Cardiac septum (tissue), 1 donor: ENCODE data around the genes USP22 and DHRS7B.

DNA sequence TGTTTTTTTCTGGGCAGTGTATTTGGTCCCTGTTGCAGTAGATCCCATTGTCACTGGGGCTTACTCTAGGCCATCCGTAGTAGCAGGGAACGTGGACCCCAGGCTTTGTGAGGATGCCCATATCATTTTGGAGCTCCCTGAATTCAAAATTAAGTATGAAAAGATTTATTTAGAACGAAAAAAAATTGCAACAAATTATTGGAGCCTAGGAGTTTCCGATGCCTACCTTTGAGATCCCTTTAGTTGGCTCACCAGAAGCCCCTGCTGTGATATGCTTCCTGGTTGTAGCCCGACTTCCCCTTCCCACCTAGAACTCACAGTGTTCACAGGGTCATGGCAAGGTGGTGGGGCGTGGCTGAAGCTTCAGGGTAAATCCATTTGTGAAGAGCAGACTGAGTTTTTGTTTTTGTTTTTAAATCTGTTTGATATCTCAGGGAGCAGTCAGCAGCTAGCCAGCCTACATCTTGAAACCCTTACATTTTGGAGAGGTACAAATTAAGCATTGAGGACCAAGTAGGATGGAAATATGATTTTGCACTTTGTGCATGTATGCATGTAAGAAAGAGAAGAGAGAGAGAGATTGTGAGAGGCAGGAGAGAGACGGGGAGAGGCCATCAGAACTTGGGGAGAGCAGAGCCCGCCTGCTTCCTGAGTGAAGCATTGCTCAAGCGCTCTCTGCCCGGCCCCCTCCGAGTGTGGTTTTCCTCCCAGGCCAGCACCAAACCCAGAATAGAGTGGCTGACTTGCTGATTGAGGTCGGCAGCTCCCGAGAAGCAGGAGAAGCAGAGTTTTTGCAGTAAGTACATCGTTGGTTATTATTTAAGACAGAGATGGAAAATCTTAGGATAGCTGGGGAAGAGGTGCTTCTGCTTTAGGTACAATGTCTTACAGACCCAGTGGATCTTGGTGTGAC is 64.0 kb downstream of the SPECC1 start:
- PRO-cap: bidirectional peak, plus-strand start at position 727 of the sequence, minus-strand start at position 654 of the sequence

DNA sequence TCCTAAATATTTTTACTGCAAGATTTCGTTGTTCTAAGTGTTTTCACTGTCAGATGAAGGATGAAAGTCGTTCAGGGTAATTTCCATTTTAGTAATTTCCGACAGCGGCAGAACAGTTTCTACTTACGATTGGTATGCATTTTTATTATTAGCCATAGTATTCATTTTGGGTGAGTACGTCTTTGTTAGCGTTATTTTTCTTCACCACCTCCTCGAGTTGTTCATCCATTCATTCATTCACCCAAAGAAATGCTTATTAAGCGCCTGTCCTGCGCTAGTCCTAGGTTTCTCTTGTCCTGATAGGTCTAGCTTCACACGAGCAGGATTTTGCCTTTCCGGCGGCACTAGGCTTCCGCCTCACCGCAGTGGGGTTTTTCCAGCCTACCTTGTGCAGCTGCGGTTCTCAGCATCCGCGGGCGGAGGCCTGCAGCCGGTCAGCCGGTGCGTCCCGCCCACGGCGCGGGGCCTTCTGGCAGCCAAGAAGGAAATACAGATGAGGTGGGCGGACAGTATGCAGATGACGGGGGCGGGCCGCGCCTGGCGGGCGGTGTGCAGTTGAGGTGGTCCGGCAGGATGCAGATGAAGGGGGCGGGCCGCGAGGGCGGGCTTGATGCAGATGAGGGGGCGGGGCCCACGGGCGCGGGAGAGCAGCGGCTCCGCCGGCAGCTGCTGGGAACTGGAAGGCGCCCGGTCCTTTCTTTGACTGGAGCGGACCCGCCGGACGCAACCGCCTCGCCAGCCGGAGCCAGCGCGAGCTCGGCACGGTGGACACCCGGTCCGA is 146.4 kb downstream of the SPECC1 start:
- PRO-cap: bidirectional peak, plus-strand start at position 702 of the sequence, minus-strand start at position 461 of the sequence

DNA sequence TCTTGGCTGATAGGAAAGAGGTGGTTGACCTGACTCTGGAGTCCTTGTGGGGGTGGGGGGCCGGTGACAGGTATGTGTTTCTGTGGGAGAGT is 147.6 kb downstream of the SPECC1 start:
- PRO-cap: no peak

DNA sequence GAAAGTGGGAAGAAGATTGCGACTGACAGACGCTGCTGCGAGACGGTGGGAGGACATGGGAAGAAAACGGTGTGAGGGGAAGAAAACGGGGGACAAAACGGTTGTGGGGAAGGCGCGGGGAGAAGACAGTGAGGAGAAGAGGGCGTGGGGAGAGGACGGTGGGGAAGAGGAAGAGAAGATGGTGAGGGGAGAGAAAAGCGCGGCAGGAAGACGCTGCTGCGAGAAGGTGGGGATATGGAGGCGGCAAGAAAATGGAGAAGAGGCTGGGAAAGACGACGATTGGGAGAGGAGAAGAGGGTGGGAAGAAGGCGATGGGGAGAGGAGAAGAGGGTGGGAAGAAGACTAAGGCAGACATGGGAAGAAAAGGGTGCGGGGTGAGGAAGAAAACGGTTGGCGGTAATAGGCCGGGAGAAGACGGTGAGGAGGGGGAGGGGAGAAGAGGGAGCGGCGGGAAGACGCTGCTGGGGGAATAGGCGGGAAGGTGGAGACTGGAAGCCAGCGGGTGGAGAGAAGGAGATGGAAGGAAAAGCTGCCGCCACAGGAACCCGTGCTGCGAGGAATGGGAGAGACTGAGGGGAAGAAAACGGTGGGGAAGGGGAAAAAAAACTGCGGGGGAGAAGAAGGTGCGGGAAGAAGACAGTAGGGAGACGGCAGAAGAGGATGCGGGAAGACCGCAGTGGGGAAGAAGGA is 46.9 kb upstream of the CDRT15L2 start:
- PRO-cap: unidirectional peak, plus-strand start at position 354 of the sequence

- PRO-cap: no peak
These were observed 53.6 kb downstream of the CDRT15L2 start for GRCh38 chr17:20632965-20633716.

- PRO-cap: no peak
These were observed 86.9 kb downstream of the USP22 start for GRCh38 chr17:20955930-20956382.

GRCh38 chr17:21016315-21016895 is 26.4 kb downstream of the USP22 start:
- PRO-cap: no peak

- PRO-cap: no peak
These were observed 22.7 kb downstream of the USP22 start for GRCh38 chr17:21020030-21020614.

DNA sequence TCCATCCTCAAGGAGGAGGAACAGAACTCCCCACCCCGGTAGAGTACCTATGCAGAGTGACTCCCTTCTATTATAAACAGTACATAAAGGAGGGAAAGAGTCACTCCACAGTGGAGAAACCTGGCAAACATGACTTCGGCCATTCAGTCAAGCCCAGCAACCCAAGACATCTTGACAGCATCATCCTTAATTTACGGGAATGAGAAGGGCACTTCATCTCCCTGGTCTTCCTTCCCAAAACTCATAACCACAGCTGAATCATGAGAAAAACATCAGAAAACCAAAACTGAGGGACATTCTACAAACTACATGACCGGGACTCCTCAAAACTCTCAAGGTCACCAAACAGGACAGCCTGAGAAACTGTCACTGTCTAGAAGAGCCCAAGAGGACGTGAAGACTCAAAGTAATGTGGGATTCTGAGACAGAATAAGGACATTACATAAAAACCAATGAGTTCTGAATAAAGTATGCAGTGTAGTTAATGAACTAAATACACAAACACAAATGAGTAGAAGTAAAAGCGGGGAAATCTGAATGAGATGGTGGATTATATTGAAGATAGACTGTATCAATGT is 5.5 kb downstream of the USP22 start:
- PRO-cap: no peak

GRCh38 chr17:21042110-21043097 is at the start of gene USP22:
TSS of gene USP22 (minus strand) at chr17:21043011.
- PRO-cap: bidirectional peak, plus-strand start at chr17:21042490, minus-strand start at chr17:21042255; bidirectional peak, plus-strand start at chr17:21043412, minus-strand start at chr17:21043037

- PRO-cap: bidirectional peak, plus-strand start at chr17:21126994, minus-strand start at chr17:21126880; bidirectional peak, plus-strand start at chr17:21127465, minus-strand start at chr17:21127410
These were observed at the start of gene DHRS7B for GRCh38 chr17:21126481-21127965. TSS of gene DHRS7B (plus strand) at chr17:21126964.

- PRO-cap: no peak
These were observed 18.0 kb upstream of the TMEM11 start for GRCh38 chr17:21231867-21232496.

DNA sequence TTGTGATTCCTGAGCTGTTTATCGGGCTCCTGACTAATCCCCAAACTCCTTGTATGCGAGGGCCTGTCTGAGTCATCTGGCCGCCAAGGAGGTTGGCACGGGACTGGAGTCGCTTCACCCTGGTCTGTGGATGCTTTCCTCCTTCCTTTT is 2.2 kb upstream of the MAP2K3 start:
- PRO-cap: no peak

- PRO-cap: bidirectional peak, plus-strand start at chr17:21286625, minus-strand start at chr17:21286443
These were observed 1.5 kb downstream of the MAP2K3 start for GRCh38 chr17:21285600-21286768.

GRCh38 chr17:21377729-21377966 is 1.5 kb downstream of the KCNJ12 start:
- PRO-cap: no peak

DNA sequence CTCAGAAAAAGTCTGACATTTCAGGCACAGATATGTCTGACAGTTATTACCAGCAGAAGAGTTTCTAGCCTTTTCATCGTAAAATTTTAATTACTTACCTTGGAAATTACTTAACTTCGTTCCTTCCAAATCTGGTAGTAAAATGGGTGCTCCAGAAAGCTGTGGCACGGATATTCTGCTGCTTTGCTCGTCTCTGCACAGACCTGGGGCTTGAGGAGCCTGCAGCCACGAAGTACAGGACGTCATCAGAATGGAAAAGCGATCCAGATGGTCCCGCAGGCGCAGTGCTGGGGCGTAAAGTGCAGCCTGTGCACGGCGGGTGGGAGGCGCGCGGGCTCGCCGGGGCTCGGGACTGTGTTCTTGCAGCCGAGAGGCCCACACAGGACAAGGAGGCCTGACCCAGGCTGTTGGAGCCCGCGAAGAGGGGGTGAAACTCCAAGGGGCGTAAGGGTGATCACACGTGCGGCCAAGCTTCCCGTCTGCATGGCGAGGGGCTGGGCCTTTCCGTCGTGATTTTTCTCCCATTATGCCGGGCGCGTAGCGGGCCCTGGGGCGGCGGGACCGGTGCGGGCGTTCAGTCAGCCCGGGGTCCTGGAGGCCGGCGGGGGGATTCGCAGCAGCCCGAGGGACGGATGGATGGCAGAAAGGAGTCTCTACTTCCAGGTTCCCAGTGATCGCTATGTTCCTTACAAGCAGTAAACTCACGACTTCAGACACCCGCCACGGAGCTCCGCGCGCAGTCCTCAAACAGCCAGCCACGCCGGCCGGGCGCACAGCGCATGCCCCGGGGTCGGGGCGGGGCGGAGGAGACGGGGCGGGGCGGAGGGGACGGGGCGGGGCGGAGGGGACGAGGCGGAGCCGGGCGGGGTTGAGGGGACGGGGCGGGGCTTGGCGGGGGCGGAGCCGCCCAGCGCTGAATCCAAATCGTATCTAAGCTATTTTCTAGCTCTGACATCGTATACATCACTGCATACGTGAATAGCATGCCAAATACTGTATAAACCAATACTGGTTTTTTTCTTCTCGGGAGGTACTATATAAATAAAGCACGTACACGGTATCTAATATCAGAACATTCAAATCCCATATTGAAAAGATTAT is 141.1 kb upstream of the KCNJ18 start:
- PRO-cap: unidirectional peak, plus-strand start at position 284 of the sequence; unidirectional peak, minus-strand start at position 781 of the sequence

- PRO-cap: no peak
These were observed 612.5 kb downstream of the KCNJ18 start for GRCh38 chr17:22304742-22305245.

GRCh38 chr17:22323380-22323750 is 631.0 kb downstream of the KCNJ18 start:
- PRO-cap: no peak

- PRO-cap: no peak
These were observed 26.1 kb downstream of the WSB1 start for GRCh38 chr17:27319660-27320745.

DNA sequence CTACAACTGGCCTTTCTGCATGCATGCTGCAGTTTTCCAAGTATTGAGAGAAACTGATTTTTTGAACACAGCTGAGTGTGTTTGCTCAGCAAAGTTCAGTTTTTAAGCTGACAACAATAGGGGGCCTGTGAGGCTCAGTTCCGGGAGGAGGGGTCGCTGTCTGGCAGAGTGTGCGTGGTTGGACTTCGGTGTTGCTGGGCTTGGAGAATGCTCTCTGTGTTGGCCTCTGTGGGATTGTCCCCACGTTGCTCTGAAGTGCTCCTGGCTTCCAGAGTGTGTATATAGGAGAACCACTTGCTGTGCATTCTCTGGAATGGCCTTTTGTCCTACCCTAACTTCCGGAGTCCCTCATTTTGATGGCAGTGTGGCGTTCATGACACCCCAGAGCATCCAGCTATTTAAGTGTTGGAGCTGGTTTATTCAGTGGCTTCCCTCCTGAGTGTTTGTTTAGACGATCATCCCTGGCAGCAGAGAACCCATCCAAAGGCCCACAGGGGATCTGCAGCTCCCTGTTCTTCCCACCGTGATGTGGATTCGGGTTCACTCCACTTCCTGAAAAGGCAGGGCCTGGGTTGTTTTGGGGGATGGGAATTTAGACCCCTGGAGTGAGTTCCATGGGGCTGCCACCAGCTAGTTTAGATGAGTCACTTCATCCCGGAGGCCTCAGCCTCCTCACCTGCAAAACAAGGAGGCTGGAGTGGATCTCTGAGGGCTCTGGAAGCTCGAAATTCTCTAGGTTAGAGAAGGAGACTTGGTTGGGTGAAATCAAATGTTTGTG is 2.1 kb downstream of the KSR1 start:
- PRO-cap: no peak